Cardiac atrium fibroblast (primary cell): ENCODE measurements around the genes ABCB7, MAGEE1 and P2RY10.

GRCh38 chrX:73825867-73826446 is 263.0 kb downstream of the CHIC1 start:
- RAMPAGE, long total RNA, result no peak

DNA sequence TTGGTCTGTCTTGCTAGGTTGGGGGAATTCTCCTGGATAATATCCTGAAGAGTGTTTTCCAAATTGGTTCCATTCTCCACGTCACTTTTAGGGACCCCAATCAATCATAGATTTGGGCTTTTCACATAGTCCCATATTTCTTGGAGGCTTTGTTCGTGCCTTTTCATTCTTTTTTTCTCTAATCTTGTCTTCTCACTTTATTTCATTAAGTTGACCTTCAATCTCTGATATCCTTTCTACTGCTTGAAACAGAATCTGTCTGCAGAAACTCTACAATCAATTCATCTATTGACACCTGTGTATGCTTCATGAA is 258.9 kb upstream of the ZCCHC13 start:
- RAMPAGE, long total RNA, result no peak

DNA sequence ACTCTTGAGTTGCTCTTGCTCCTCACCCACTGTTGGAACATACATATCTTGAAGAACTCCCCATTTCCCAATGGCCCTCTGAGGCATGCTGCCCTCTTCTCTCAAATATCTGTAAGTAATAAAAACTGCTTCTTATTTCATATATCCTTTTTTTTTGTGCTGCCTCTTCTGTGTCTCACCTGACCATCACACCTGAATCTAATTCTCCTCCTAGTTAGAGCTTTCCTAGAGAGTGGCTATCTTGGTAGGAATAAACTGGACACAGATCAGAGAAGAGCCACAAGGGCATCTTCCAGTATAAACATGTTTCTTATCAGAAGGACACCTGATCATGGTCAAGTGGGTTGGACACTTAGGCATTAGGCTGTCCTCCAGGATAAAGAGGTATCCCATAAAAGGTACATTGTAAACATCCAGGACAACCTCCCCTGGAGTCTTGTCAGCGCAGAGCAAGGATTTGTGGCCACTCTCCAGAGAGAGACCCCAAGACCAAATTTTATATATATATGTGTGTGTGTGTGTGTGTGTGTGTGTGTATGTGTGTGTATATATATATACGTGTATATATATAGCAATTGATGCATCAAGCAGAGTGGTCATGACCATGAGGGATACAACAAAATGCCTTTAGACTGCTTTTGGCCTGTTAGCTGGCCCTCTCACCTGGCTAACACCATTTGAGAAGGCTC is 249.0 kb upstream of the ZCCHC13 start:
- RAMPAGE, long total RNA, result no peak

DNA sequence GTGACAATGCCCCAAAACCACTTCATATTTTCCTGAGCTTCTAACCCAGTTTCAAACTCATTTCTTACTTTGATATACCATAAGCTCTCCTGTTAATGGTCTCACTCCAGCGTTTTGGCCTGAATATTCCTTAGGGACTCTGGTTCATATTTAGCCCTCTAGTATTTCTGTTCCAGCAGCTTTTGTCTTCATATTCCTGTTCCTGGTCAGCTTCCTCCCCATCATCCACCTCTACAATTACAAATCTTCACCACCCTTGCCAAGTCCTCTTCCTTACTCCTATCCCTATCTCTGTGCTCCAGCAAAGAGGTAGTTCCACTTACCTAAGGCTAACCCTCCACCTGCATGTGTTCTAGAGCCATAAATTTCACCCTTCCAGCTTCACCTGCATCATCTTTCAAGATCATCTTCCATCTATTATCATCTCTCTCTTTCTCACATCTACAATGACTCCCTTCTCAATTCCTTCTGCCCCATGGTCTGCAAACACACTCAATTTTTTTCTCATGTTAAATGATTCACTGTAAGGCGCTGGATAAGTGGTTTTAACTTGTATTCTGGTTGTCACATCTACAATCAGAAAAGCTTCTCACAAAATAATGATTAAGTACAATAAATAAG is 86.7 kb upstream of the ZCCHC13 start:
- RAMPAGE, long total RNA, result no peak

DNA sequence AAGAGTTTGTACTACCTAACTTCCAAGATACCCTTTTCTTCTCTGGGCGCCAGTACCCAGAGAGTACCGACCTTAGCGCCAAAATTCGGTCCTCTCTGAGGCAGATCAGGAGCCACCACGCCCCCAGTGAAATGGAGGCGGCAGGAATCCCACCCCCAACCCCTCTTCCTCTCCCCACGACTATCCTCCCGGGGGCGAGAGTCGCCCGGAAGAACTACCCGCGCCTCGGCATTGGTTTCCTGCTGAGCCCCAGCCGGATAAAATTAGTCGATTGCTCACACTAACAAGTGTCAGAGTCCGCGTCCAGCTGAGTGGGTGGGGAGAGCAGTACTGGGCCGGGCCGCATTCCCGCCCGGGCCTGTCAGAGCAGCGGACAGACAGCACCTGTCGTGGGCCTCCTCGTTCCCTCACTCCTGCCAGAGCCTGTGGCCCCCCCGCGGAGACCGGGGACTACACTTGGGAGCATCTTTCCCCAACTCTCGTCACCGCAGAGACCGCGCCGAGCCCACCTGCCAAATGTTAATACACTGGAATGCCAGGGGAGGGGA is 78.7 kb downstream of the RLIM start:
- RAMPAGE, long total RNA, result no peak

- RAMPAGE, long total RNA, result no peak
Observed at GRCh38 chrX:74923932-74924417, 1.3 kb downstream of the NEXMIF start.

DNA sequence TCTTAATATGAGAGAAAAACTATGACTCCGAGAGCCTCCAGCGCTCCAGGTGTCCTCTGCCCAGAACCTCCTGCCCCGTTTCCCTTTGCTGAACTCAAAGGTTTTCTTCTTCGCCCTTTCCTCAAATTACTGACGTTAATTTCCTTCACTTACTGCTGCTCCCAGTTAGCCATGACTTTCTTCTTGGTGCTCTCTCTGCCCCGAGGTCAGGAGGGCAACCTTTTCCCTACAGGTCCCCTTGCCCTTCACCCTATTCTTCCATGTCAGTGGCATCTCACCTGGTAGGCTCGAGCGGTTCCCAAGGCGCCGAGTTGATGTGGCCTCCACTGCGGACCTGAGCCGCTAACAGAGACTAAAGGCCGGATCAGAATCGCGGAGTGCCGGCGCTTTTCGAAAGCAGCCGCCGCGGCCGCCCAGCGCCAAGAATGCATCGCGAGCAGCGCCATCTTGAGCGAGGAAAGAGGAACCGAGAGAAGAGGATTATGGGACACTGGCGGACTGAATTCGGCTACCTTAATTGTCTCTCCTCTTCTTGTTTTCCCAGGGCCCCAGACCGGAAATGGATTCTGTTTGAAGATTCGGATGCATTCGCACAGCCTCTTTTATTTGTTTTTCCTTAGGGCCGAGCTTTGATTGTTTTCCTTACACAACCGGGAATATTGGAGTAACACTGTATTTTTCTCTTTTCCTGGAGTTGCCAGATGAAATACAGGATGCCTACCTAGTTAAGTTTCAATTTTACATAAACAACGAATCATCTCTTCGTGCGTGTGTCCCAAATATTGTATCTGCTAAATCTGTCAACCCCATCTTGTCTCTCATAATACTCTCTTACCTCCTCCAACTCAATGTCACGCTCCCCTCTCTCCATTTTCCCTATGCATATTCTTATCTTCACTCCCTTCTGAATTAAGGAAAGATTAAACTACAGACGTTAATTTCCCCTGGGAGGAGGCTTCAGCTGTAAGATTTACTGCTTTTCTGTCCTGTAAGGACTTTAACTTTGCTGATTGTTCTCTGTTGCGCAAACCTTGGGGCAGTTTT is at the start of gene ABCB7:
Gene ABCB7 (minus strand): TSS at position 457 of the 1,044 bp plus-strand sequence.
- RAMPAGE, long total RNA, result no peak

DNA sequence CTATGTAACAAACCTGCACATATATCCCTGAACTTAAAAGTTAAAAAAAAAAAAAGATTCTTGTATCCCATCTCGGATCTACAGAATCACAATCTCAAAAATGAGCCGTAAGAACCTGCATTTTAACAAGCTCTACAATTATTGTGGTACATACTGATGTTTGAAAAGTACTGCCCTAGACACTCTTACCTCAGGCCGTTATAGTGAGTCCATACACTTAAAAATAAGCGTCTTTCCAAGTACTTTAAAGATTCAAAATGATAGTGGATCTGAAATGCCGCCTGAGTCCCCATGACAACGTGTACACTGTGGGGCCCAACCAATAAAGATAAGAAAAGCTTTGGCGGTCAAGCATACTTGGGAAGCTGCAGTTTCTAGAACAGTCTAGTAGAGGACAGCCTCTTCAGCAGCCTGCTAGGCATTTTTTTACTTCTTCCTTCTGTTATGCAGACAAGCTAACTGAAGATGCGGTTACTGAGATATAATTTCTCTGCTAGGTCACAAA is 544 bp upstream of the UPRT start:
- RAMPAGE, long total RNA, result no peak

DNA sequence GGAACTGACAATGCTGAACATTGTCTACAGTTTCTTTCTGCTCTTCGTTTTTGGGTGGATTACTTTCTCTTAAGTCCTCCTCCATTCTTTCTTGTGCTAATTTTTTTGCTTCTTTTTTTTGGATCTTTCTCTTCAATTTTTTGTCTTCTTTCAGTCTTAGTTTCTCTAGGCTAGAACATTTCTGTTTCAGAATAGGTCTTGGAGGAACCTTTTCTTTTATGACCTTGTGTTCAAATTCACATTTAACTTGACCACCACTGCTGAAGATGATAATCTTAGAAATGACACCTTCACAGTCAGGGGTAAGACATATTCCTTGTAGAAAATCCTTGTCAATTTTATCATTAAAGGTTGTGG is 40.6 kb downstream of the MAGEE2 start:
- RAMPAGE, long total RNA, result no peak

DNA sequence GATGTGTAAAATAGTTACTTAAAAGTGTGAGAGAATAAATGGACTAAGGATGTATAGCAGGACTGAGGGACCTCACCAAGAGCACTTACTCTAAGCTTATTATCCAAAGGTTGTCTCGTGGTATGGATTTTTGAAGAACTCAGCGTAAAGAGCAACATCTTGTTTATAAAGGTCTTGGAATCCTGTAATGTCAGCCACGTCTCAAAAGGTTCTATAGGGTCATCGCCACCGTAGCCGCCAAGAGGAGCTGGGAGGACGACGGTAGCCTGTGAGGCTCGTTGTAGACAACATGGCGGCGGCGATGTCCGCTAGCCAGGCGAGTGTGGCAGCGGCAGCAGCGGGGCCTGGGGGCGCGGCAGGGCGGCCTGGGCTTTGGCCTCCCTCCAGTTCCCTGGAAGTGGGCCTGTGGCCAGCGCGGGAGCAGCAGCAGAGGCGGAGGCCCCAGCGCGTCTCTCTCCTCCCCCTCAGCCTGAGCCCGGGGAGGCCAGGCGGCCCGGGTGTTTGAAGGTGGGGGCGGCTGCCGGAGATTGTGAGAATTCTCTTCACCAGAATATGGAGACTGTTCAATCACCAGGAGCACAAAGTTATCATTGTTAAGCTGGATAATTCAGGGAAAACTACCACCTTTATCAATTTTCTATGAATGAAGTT is 143.5 kb upstream of the PBDC1 start:
- RAMPAGE, long total RNA, result no peak

DNA sequence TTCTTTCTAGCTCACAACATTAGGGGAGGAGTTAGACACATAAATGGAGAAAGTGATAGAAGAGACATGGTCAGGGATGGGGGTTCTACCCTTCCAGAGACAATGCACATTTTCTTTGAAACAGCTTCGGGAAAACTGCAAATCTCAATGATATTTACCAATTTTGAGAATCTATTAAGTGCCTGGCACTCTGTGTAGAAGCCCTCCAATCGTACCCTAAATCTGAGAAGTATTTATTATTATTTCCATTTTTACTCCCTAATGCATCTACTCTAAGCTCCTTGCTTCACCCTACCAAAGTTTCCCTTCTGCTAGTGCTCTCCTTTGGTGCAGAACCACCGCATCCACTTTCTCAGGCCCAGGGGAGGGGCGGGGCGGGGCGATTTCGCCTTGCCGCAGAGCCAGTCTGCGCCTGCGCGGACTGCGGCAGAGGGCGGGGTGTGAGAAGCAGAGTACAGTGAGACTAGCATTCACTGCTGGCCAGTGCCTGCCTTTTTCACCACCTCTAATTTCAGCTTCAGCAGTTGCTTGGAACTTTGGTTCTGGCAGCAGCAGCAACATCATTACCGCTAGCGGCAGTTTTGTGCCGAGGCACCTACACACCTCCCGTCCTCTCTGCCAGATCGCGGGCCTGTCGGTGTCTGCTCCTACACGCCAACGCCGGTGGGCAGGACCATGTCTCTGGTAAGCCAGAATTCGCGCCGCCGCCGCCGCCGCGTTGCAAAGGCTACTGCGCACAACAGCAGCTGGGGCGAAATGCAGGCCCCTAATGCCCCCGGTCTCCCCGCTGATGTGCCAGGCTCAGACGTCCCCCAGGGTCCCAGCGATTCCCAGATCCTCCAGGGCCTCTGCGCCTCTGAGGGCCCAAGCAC is at the start of gene MAGEE1:
Gene MAGEE1 (plus strand): TSS at position 455 of the 872 bp plus-strand sequence.
- RAMPAGE, long total RNA, result no peak

DNA sequence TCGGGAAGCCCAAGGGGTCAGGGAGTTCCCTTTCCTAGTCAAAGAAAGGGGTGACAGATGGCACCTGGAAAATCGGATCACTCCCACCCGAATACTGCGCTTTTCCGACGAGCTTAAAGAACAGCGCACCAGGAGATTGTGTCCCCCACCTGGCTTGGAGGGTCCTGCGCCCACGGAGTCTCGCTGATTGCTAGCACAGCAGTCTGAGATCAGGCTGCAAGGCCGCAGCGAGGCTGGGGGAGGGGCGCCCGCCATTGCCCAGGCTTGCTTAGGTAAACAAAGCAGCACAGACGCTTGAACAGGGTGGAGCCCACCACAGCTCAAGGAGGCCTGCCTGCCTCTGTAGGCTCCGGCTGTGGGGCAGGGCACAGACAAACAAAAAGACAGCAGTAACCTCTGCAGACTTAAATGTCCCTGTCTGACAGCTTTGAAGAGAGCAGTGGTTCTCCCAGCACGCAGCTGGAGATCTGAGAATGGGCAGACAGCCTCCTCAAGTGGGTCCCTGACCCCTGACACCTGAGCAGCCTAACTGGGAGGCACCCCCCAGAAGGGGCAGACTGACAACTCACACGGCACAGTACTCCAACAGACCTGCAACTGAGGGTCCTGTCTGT is 413.4 kb downstream of the MAGEE1 start:
- RAMPAGE, long total RNA, result no peak

DNA sequence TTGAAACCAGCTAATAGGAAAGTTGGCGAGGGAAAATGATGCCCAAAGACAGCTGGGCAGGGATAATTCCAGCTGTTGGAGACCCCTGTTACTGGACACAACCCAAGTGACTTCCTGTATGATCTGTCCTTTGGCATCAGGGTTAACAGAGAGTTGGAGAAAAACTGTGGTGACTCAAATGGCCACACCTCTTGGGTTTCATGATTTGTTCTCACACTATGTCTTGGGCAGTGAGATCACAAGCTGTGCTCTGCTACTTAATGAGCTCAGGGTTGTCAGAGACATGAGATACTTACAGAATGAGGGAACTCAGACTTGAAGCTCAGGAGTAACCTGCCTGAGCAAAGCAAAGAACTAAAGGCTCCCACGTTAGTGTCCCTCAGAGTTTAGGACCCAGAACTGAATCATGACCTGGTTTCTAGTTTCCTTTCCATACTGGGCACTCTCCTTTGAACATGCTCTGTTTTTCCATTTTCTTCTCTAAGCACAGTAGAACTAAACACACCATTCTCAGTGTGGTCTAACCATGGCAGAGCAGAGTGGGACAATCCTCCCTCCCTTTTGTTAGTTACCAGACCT is 4.0 kb downstream of the FGF16 start:
- RAMPAGE, long total RNA, result no peak

GRCh38 chrX:77554586-77555354 is 107.6 kb downstream of the FGF16 start:
- RAMPAGE, long total RNA, result no peak

DNA sequence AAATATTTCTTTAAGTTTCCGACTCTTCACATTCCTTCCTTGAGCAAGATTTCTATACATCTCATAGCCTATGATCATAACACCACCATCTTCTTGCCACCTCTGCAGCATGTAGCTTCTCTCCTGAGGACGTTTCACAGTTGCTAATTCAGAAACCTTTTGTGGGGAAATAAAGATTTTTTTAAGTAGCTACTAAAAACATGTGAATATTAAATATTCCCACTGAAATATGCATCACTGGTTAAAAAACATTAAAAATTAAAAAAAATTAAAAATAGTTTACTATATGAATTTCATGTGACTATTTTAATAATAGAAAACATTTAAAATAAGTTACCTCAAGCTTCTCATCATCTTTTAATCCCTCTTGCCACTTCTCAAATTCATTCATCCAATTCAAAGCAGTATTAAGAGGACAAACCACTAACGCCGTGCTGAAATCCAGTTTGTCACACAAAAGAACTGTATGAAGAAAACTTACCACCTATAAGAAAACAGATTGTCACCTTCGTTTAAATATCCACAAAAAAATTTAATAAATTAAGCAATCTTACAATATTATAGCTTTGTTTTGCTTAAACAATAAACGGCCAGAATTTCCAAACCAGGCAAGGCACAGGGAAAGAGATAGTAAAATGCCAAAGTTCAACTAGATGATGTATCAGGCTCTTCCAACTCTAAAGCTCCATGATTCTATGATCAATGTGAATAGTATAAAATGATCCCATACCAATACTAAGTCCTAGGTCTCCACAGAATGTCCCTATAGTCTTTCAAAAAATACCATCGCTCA is 152.6 kb downstream of the ATRX start:
- RAMPAGE, long total RNA, result no peak

- RAMPAGE, long total RNA, result no peak
Observed at GRCh38 chrX:77653911-77654372, 132.1 kb downstream of the ATRX start.

DNA sequence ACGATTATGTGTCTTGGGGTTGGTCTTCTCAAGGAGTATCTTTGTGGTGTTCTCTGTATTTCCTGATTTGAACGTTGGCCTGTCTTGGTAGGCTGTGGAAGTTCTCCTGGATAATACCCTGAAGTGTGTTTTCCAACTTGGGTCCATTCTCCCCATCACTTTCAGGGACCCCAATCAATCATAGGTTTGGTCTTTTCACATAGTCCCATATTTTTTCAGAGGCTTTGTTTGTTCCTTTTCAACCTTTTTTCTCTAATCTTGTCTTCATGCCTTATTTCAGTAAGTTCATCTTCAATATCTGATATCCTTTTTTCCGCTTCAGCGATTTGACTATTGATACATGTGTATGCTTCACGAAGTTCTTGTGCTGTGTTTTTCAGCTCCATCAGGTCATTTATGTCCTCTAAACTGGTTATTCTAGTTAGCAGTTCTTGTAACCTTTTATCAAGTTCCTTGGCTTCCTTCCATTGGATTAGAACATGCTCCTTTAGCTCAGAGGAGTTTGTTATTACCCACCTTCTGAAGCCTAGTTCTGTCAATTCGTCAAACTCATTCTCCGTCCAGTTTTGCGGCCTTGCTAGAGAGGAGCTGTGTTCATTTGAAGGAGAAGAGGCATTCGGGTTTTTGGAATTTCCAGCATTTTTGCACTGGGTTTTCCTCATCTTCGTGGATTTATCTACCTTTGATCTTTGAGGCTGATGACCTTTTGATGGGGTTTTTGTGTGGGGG is 31.1 kb downstream of the ATRX start:
- RAMPAGE, long total RNA, result no peak

DNA sequence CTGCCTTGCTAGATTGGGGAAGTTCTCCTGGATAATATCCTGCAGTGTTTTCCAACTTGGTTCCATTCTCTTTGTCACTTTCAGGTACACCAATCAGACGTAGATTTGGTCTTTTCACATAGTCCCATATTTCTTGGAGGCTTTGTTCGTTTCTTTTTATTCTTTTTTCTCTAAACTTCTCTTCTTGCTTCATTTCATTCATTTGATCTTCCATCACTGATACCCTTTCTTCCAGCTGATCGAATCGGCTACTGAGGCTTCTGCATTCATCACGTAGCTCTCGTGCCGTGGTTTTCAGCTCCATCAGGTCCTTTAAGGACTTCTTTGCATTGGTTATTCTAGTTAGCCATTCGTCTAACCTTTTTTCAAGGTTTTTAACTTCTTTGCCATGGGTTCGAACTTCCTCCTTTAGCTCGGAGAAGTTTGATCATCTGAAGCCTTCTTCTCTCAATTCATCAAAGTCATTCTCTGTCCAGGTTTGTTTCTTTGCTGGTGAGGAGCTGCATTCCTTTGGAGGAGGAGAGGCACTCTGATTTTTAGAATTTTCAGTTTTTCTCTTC is 49.2 kb downstream of the MAGT1 start:
- RAMPAGE, long total RNA, result no peak

DNA sequence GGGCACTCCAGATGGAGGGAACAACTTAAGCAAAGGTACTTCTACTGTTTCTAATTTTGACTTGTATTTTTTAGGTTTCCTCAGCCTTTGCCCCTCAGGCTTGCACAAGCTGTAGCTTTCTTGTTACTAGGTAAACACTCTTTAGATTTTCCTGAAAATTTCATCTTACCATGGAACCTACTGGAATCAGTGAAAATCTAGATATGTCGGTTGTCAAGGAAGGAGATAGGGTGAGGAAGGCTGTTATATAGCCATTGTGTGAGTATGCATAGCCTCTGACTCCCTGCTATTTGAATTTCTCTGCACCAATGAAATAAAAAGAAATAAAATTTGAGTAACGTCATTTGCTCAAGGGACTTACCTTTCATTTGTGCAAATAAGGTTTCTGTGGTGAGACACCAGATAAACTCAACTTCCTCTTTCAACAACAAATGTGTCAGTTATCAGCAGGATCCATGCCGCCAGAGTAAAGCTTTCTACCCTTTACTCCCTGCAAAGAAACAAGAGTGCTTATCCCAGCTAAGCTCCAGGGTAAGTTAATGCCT is at the start of gene P2RY10:
Gene P2RY10 (plus strand): TSS at position 427 of the 545 bp plus-strand sequence.
- RAMPAGE, long total RNA, result no peak

- RAMPAGE, long total RNA, result no peak
Observed at GRCh38 chrX:79078020-79078616, 66.4 kb upstream of the GPR174 start.